Bronchial lymph node (tissue), 1 donor: Measurements from ENCODE around the genes HPD and MLXIP.

- PRO-cap = no peak
These were observed 9.5 kb downstream of the KDM2B start for GRCh38 chr12:121571430-121571685.

DNA sequence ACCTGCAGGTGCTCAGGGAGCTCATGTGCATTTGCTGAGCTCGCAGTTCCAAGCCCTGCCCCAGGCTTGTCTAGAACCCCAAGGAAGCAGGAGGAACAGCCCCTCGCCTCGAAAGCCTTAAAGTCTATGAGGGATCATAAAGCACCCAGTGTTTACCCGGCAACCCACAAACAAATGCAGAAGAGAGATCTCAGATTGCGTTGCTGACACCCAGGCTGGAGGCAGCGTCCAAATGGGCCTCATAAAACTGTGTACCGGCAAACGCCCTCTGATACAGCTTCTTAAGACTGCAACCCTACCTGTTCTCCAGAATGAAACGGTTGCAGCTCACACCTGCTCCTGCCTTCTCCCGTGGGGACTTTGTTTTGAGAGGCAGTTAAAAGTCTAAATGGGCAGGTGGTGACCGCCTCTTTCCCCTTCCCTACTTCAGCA is 6.7 kb downstream of the KDM2B start:
- PRO-cap = no peak

DNA sequence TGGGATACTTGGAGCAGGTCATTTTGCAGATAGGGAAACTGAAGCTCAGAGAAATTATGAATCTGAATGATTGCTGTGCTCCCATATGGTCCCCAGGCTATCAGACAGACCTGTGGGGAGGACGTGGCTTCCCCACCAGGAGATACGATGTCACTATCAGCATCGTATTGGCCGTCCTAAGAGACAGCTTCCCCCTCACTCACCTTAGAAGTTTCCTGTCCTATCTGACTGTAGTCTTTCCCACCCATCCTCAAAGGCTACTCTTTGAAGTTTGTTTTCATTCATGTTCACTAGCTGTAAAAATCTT is 813 bp upstream of the KDM2B start:
- PRO-cap = no peak

DNA sequence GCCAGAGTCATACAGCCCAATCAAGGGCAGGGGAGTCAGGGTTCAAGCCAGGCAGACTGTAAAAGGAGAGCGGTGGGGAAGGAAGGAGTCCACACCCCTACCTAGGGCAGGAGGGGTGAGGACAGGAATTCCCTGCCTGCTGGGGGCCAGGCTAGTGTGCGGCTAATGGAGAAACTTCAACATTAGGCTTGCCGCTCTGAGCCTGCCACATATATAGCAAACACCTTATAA is 31.0 kb downstream of the MORN3 start:
- PRO-cap = no peak

DNA sequence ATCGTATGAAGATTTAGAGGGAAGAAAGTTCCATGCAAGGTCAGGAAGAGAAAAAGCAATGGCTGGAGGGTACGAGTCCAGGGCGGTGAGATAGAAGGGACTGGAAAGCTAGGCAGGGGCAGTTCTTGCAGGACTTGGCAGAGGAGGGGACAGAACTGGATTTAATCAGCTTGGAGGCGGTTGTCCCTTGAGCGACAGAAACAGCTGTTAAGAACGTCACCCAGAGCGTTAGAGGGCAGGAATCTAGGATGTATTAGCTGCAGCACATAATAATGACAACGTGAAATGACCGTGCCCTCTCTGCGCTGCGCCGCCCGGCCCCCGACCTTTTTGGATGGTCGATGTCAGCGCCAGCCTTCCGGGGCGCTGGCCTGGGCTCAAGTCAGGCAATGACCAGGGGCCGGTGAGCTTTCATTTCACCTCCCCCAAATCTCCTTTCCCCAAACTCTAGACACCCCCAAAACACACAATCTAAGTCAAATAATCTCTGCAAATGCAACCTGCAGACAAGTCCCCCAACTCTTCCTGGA is 450 bp upstream of the TMEM120B start:
- PRO-cap = unidirectional peak, plus-strand start at position 238 of the sequence

DNA sequence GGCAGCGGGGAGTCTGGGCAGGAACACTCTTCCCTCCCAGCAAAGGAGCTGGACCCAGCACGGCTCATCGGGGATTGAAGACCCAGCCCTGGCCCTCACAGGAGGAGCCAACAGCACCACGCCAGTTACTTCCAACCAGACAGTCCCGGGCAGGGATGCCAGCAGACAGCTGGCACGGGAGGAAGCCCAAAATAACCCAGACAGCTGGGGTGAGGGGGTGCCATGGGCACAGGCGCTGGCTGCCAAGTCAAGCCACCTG is 4.3 kb upstream of the RHOF start:
- PRO-cap = no peak

- PRO-cap = bidirectional peak, plus-strand start at chr12:121800693, minus-strand start at chr12:121800570
These were observed 3.4 kb upstream of the SETD1B start for GRCh38 chr12:121800441-121800802.

DNA sequence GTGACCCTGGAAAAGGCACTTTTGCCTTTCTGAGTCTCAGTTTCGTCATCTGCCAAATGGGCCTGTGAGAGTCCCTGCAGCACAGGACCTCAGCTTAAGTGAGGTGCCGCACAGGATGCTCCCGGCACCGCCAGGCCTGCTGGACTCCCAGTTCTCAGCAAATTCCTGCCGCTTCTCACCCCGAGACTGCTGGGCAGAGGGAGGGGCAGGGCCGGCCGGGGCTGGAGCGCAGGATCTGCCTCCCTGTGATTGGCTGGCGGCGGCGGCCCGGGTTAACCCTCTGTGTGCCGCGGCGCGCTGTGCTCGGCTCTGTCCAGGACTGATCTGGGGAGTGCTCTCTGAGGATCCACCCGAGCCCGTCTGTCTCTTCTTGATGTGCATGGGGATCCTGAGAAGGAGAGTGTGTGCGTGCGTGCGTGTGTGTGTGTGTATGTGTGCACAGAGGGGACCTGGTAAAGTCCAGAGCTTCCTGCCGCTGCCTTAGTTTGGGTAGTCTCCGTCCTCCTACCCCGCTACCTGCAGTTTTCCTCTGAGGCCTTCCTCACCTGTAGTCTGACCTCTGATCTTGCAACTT is 8.6 kb downstream of the SETD1B start:
- PRO-cap = unidirectional peak, minus-strand start at position 188 of the sequence

- PRO-cap = unidirectional peak, plus-strand start at chr12:121859145
These were observed at the start of gene HPD for GRCh38 chr12:121858763-121859834. Gene HPD (minus strand): TSS chr12:121858859.

DNA sequence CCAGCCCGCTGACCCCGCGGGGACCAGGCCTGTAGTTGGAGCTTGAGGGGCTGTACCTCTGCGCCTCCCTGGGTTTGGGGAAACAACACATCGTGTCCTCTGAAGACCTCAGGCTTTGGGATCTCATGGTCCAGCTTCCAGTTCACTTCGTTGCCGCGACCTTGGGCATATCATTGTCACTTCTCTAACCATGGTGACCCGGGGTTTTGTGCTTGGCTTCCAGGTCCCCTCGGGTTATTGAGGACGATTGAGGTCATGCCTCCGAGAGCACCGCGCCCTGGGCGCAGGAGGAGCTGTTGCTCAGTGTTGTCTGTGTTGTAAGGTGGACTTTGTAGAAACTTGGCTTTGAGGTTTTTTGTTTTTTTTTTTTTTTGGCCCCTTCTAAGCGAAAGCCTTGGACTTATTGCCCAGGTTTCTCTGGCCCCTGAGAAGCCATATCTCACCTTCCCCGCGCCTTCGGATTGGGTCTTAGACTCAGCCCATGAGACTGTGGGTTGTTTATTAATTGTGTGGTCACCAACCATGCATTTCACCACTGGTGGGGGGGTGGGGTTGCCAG is 2.5 kb downstream of the BCL7A start:
- PRO-cap = no peak

- PRO-cap = no peak
These were observed 4.5 kb upstream of the MLXIP start for GRCh38 chr12:122073910-122074687.

GRCh38 chr12:122077899-122078648 is 482 bp upstream of the MLXIP start:
- PRO-cap = bidirectional peak, plus-strand start at chr12:122078756, minus-strand start at chr12:122078534

- PRO-cap = bidirectional peak, plus-strand start at chr12:122078756, minus-strand start at chr12:122078534
These were observed at the start of gene MLXIP for GRCh38 chr12:122078649-122079528. Gene MLXIP (plus strand): TSS chr12:122078756.

DNA sequence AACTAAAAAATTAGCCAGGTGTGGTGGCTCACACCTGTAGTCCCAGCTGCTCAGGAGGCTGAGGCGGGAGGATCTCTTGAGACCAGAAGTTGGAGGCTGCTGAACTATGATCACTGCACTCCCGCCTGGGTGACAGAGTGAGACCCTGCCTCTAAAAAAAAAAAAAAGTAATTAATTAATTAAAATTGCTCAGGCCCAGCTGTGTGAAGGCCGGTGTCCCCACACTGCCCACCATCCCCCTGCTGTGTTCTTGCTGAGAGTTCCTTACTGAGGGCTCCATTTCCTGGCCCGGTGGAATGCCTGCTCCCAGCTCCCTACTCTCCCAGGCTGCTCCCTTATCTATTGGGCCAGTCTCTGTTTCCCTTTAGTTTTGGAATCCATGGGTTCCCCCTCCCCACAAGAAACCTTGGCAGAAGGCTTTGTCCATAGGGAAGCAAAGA is 18.9 kb downstream of the MLXIP start:
- PRO-cap = no peak

- PRO-cap = unidirectional peak, minus-strand start at chr12:122124309; unidirectional peak, minus-strand start at chr12:122124410
These were observed 45.7 kb downstream of the MLXIP start for GRCh38 chr12:122124049-122124810.

GRCh38 chr12:122204979-122205746 is 1.7 kb downstream of the B3GNT4 start:
- PRO-cap = no peak

DNA sequence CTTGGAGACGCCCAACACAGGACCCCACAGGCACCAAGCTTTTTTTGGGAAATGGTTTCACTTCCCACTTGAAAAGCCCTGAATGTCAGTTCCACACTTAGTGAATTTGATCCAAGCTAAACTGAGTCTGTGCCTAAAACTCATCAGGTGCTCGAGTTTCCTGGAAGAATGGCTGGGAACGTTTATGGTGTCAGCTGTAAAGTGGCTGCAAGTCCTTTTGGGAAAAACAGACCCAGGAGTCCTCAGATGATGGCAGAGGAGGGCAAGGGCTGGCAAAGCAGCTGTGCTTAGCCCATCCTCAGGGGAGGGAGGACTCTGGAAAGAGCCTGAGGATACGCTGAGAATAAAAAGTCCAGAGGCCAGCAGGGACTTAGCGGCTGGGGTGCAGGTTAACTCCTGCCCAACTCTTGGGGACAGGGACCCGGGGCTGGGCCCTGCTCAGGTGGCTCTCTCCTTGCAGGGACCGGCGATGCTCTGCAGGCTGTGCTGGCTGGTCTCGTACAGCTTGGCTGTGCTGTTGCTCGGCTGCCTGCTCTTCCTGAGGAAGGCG is 2.4 kb downstream of the B3GNT4 start:
- PRO-cap = no peak

DNA sequence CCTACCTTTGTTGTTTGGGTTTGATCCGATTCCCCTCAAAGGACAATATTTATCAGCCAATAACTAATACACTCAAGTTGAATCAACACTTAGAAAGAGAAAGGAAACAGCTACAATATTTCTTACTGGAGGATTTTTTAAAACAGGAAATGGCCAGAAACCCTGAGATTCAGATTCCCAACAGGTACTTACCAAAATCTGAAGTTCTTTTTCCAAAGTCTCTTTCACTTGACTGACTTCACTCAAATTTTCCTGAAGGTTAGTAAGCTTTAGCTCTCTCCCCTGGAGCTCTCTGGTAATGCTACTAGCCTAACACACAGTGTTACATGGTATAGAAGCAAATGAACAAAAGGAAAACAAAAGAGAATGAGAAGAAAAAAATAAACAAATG is 70.1 kb upstream of the VPS33A start:
- PRO-cap = no peak

DNA sequence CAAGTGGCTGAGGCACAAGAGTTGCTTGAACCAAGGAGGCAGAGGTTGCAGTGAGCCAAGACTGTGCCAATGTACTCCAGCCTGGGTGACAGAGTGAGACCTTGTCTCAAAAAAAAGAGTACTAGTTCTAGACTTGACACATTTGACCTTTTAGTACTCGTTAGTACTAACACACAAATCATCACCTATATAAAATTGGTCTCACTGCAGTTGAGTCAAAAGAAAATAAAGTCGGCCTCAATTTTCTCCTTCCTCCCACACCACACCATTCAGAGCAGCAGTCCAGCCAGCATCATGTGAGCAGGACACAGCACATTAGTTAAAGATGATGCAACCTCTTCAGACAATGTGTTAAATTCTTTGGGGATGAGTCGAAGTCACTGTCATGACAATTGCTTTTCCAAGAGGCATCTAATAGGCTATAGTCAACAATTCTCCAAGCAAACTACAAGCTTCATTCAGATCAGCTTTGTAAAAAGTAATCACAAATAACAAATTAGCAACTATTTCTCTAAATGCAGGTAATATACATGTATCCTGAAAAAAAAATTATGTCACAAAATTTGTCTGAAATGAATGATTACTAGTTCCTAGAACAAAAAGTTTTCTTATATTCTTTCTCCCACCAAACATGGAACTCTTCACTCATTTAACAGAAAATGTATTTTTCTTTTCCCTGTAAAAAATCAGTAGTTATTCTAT is 55.6 kb downstream of the CLIP1 start:
- PRO-cap = no peak

DNA sequence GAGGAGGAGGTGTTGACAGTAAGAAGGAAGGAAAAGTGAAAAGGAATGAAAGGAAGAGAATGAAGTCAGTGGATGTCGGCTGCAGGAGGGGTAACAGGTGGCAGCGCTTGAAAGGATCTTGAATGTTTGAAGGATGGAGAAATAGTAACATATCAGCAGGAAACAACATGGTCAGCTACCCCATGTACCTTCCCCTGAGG is 36.9 kb downstream of the CLIP1 start:
- PRO-cap = no peak